Left common carotid artery plus branches (tissue), 1 donor: ENCODE data around the gene IRF2BPL.

GRCh38 chr14:75434952-75435550 lies 7.2 kb downstream of the JDP2 start:
- PRO-cap: no peak

- PRO-cap: no peak
These were observed 43.2 kb upstream of the BATF start for GRCh38 chr14:75479060-75479433.

GRCh38 chr14:75541961-75542300 lies 19.7 kb downstream of the BATF start:
- PRO-cap: no peak

DNA sequence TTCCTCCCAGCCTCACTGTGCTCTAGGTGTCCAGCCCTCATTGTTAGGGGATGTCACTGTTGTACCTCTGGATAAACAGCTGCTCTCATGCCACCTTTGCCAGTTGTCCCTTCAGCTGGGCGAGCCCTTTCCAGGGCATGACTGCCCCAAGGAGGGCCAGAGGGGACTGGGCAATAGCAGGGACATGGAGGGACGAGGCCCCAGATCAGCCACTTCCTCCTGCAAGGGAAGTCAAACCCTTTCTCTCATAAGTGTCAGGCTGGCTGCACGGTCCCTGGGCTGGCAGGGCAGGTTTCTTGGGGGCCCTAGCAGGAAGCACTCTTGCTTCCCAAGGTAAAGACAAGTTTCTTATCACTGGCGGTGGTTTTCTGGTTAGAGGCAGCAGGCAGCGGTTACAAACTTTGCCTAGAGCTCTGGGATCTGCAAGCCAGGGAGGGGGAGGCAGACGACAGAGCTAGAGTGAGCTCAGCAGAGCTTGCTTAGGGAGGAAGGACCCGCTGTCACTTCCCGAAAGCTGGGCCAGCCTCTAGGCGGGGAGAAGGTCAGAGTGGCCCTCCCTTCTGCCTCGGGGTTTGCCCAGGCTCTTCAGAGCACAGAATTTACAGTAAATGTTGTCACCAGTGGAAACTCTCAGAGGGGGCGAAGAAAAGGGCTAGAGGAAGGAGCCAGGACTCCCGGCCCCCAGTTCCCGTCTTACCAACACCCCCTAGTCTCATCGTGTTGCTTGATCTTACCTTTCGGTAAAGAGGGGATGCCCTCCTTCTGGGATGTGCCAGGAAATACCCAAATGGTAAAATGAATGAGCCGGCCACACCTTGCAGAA lies 20.4 kb downstream of the BATF start:
- PRO-cap: no peak

DNA sequence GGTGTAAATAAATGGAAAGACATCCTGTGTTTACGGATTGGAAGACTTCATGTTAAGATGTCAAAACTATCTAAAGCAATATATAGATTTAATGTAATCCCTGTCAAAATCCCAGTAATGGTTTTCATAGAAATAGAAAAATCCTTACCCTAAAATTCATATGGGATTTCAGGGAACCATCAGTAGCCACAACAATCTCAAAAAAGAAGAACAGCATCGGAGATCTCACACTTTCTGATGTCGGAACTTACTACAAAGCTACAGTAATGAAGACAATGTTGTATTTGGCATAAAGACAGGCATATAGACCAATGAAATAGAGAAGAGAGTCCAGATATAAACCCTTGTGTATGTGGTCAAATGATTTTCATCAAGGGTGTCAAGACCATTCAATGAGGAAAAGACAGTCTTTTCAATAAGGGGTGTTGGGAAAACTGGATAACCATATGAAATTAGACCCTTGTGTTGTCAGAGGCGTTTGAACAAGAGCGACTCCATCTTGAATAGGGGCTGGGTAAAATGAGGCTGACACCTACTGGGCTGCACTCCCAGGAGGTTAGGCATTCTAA lies 21.1 kb downstream of the FLVCR2 start:
- PRO-cap: no peak

DNA sequence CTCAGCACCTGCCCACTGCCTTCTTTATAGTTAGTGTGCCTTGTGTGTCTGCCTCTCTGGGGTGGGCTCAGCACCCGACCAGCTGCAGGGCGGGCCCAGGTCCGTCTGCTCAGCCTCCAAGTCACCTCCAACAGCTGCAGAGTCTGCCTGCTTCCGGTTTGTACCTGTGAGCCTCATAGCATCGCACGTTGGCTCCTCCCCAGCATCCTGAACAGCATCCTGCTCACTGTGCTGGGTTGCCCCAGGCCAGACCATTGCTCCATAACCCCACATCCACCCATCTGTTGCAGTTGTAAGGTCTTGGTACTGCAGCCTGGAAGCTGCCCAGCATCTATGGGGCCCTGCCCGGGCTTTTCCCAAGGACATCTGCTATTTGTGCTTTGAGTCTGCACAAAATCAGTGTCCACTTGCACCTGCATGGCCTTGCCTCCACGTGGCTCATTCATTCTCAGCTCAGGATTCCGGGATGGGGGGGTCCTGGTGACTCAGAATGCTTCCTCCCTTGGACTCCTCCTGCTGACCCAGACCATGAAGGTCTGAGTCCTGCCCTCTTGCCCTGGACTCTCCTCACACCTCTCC lies 3.4 kb downstream of the TGFB3 start:
- PRO-cap: no peak

GRCh38 chr14:75994943-75996202 lies 9.8 kb downstream of the IFT43 start:
- PRO-cap: unidirectional peak, minus-strand start at chr14:75995403

DNA sequence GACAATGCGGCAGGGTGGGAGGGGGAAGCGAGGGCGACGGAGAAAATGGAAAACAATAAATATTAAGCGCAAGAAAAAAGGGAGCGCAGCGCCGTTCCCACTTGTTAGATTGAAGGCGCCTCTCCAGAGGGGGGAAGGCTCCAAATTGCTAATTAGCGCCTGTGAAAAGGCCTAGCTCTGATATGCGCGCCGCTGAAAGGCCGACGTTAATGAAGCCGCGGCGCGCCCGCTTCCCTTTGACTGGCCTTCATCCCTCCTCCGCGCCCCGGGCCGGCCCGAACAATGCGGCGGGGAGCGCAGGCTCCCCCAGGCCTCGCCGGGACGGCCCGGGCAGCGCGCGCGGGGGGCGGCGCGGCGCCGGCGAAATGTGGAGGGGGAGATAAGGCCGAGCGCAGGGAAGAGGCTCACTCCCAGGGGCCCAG lies 13.1 kb upstream of the GPATCH2L start:
- PRO-cap: no peak

- PRO-cap: no peak
These were observed 12.2 kb downstream of the GPATCH2L start for GRCh38 chr14:76163915-76164328.

- PRO-cap: no peak
These were observed 108.2 kb upstream of the ESRRB start for GRCh38 chr14:76267732-76268109.

DNA sequence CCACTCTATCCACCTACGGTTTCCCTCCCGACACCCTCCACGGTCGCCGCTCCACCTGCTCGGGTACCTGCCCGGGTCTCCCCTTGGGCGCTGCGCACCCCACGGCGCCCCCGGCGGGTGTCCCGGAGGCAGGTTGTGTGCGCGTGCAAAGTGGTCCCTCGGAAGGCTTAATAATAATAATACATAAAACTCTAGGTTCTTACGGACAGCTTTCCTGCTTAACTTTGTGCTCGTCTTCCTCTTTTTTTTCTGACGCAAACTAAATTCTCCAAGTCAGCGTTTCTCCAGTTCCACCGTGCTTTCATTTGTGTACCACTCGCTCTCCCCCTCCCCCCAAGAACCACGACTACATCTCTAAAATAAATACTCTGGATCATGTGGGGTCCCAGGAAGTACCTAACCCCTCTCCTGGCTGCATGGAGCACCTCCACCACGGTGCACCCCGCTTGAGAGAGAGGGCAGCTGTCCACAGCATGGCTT lies 1.4 kb downstream of the ESRRB start:
- PRO-cap: no peak

DNA sequence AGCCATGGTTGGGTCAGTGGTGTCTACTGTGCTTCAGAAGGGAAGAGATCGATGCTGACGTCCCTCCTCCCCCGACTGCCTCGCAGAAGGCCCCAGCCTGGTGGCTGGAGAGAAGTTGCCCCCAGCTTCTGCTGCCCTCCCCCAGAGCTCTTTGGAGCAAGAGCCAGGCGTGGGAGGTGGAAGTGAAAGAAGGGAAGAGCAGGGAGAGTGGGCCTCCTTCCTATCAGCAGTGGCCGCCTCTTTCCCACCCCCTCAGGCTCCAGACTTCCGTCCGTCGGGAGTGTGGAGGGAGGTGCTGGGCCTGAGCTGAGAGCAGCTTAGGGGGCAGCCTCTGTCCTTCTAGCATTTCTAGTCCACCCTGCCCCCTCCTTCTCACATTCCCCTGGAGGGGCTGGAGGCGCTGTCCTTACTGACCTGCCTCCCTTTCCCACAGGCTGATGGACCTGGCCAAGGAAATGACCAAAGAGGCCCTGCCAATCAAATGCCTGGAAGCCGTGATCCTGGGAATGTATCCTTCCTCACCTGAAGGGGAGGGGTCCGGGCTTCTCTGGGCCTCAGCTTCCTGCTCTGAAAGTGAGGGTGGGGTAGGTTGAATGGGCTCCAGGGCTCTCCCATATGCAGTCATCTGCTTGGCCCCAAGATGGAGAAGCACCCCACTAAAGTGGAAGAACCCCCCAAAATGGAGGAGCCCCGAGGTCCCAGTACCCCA lies 11.6 kb downstream of the VASH1 start:
- PRO-cap: bidirectional peak, plus-strand start at position 287 of the sequence, minus-strand start at position 153 of the sequence

- PRO-cap: no peak
These were observed 3.9 kb downstream of the LRRC74A start for GRCh38 chr14:76829996-76830556.

- PRO-cap: no peak
These were observed 92.8 kb downstream of the LRRC74A start for GRCh38 chr14:76918781-76919659.

- PRO-cap: no peak
These were observed 81.2 kb downstream of the IRF2BPL start for GRCh38 chr14:76947149-76947940.

GRCh38 chr14:76960284-76960626 lies 68.3 kb downstream of the IRF2BPL start:
- PRO-cap: no peak

- PRO-cap: bidirectional peak, plus-strand start at chr14:77028447, minus-strand start at chr14:77028699
These were observed at the start of gene IRF2BPL for GRCh38 chr14:77028231-77029167. TSS of gene IRF2BPL (minus strand) at chr14:77028708.

DNA sequence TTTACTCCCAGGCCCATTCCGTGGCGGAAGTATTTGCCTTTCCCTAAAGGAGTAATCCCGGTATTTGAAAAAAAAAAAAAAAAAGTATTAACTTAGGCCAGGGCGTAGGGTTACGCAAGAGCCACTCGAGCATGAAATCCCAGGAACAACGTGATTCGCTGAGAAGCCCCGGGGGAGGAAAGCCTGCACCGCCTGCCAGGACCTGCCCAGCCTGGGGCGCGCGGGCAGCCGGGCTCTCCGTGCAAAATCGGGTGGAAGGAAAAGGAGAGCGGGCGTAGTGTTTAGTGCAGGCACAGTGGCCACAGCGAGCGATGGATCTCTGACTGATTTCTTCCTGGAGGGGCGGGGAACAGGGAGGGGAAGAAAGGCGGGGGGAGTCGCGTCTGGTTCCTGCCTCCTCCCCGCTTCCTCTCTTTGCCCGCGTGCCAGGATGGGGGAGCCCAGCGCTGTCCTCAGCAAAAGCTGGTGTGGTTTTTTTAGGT lies 4.8 kb upstream of the IRF2BPL start:
- PRO-cap: bidirectional peak, plus-strand start at position 250 of the sequence, minus-strand start at position 297 of the sequence

DNA sequence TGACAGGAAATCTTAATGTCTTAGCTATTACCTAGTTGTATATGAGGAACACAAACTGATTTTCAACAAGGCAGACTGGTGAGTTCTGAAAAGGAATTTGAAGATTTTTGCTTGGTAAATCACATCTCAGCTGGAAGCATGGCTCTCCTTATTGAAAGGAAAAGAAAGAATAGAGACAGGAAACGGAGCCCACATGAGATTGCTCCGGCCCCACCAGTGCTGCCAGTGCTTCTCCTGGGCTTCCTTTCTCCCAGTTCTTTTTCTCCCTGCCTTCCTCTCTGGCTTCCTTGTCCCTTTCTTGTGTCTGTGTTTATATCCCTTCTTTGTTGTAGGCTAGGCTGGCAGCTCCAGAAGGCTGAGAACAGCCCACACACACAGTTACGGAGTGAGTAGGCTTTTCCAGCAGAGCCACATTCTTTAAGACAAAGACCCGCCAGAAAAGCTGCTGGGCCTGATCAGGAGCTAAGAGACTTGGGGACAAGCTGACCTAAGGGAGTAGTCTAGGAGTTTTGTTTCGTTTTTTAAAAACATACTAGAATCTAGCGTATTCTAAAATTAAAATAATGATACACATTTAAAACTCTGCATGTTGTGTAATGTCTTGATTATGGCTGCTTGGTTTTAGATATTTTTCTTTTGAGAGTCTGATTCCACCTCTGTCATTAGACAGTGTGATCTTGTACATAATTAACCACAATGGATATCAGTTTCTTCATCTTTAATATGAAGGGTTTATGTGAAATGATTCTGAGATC lies 13.0 kb downstream of the CIPC start:
- PRO-cap: no peak

DNA sequence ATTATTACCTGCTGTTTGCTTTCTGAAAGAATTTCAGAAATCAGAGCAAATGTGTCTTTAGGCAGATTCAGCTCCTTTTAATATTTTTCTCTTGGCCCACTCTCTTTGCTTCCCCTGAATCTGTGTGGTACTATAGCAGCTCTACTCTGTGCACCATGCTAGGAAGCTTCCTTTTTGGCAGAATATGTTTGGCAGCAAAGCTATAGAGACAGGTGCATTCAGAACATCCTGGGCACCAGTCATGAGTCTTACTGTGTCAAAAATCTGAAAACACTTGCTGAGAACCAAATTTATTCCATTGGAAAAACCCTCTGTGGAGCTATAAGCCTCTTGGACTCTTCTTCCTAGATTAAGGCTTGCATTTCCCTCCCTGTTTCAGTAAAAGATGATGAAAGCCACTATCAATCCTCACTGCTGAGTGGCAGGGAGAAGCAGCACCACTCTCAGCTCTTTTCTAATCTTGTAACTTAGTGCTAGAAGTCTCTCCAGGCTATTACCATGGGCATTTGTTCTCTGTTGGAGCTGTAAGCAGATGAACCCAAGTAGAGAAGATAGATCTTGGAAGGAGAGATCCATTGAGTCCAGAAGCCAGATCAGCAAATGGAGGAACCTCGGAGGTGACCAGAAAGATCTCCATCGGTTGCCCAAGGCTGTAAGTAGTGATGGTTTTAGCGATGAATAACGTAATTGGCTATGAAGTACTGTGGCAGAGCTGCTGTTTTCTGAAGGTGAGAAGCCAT lies 18.3 kb downstream of the CIPC start:
- PRO-cap: no peak